Paraaortic lymph node (tissue), 1 donor: ENCODE data around the genes INSC and OTOG.

GRCh38 chr11:14500238-14501090 is 853 bp upstream of the COPB1 start:
- PRO-cap: no peak

GRCh38 chr11:14539914-14540671 is 19.9 kb upstream of the PSMA1 start:
- PRO-cap: no peak

DNA sequence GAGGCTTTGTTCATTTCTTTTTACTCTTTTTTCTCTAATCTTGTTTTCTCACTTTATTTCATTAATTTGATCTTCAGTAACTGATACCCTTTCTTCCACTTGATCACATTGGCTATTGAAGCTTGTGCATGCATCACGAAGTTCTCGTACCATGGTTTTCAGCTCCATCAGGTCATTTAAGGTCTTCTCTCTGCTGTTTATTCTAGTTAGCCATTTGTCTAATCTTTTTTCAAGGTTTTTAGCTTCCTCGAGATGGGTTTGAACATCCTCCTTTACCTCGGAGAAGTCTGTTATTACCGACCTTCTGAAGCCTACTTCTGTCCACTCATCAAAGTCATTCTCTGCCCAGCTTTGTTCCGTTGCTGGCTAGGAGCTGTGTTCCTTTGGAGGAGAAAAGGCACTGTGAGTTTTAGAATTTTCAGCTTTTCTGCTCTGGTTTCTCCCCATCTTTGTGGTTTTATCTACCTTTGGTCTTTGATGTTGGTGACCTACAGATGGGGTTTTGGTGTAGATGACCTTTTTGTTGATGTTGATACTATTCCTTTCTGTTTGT is 44.1 kb upstream of the PDE3B start:
- PRO-cap: no peak

GRCh38 chr11:14617561-14618165 is 25.9 kb upstream of the PDE3B start:
- PRO-cap: no peak

DNA sequence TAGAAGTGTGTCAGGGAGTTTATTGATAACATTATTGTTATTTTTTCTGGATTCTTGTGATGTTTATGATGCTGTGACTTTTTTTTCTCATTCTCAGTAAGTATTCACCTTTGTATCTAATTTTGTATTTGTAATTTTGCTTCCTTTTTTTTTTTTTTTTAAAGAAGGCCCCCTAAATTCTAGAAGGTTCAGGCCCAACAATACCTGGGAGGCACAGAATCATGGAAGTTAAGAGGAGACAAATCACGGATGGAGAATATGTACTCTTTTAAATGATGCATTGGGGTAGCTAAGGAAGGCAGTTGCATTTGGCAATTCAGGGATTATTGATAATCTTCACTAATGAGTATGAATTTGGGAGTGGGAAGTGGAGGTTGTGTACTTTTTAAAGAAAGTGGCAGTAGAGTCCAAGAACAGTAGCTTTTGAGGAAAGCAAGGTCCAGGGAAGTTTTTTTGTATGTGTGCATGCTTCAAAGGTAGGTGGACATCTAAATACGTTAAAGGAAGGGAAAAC is 46.9 kb downstream of the PDE3B start:
- PRO-cap: no peak

GRCh38 chr11:14723308-14724393 is 80.0 kb downstream of the PDE3B start:
- PRO-cap: no peak

GRCh38 chr11:14764958-14765790 is 121.6 kb downstream of the PDE3B start:
- PRO-cap: no peak

GRCh38 chr11:14861024-14861625 is 30.9 kb downstream of the CYP2R1 start:
- PRO-cap: no peak

GRCh38 chr11:14895004-14895414 is 3.0 kb upstream of the CYP2R1 start:
- PRO-cap: no peak

DNA sequence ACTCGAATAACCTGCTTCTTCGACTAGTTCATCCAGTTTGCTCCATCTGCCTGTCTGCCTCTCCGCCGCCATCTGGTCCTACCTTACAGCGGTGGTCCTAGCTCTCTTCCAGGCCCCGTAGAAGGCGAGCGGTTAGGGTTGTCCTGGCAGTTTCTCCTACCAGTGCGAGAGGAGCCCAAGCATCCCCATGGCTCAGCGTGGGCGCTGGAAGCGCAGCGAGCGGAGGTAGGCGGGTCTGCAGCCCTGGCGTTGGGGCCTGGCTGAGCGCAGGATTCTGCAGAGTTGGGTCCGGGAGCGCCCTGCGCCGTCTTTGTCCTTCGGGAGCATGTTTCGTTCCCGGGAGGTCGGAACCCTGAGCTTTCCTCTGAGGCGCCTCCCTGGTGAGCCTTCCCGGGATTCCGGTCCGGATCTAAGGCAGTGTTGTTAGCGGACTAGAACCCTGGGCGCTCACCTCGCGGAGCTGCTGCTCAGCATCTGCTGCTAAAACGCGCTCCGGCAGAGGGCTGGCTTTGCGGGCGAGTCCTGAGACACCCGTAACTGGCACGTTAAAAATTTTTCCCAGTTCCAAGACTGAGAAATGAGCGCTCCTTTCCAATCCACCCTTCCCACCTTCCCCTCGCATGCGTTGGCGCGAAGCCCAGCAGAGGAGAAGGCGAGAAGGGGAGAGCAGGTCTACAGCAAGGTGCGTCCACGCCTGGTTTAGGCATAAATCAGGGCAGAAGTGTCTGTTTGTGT is 468 bp downstream of the CALCB start:
- PRO-cap: no peak

DNA sequence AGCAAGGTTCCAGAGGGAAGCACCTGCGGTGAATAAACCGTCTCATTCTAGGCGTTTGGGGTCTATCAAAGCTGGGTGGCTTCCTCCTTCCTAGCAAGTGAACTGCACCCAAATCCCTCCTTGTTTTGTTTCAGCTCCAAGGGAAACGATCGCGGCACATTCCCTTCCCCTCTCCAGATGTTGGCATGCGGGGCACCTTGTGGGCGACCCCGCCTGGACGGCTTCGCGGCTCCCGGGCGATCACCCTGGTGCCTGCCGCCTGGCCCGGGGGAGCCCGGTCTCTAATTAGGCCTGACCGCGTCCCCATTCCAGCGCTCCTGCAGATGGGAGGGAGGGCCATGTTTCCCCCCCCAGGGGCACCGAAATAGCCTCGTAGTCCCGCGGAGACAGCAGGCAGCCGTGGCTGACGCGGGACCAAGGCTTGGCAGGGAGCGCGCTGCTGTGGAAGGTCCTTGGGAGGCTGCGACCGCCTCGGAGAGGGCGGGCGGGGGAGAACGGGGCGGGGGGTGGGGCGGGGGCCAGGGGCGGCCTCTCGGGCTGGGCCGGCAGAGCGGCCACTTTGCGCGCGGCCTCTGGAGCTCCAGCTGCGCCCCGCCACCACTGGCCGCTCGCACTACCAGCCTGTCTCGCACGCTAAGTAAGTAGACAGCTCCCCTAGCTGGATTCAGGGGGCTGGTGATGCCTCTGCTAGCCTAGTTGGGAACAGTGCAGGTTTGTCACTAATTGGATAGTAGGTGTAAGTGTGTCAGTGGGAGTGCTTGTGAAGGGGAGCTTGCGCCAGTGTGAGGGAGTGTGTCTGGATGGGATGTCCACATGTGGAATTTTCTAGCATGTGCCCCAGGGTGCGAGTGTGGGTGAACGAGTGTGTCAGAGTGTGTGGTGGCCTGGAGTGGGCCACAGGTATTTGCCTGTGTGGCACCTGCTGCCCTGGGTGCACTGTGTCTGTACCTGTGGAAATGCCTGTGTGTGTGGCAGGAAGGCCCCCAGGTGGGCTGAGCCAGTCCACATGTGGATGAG is at the start of gene INSC:
Gene INSC (plus strand): TSS at position 557 of the 1,017 bp plus-strand sequence.
- PRO-cap: no peak

- PRO-cap: no peak
Observed at GRCh38 chr11:16012339-16012963, 343.9 kb downstream of the SOX6 start.

- PRO-cap: no peak
Observed at GRCh38 chr11:16297445-16297874, 58.9 kb downstream of the SOX6 start.

DNA sequence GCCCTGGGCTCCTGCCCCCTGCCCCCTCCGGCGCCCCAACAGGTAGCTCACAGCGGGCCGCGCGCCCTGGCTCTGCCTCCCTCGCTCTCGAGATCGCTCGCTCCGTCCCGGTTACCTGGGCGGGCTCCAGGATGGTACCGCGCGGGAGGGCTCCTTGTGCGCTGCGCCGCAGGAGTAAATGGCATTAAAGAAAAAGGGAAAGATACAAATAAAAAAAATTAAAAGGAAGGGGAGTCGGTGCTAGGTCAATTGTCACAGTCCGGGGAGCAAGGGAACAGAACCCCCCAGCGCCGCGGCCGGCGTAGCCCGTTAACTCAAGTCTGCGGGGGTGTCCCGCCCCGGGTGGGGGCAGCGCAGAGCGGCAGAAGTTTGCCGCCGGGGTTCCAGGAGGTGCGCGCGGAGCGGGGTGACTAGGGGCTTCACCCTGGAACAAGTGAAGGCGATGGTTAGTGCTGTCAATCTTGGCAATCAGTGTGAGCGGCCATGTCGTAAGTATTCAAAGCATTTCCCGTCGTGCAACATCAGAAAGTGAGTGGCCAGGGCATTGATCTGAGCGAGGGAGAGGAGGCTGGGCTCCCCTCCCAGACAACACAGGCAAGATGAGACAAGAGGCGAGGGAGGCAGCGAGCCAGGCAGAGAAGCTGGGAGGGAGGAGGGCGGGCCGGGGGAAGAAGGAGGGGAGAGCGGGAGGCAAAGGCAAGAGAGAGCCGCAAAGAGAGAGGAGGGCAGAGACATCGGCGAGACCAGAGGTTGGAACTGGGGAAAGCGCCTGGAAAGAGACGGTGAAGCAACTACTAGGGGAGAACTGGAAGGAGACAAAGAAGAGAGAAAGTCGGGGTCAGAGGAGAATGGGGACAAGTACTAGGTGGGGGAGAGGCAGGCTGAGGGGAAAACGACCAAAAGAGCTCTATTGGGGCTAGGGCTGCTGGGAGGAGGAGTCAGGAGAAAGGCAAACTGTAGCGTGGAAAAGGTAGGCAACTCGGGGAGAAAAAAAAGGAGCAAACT is 130.9 kb upstream of the C11orf58 start:
- PRO-cap: bidirectional peak, plus-strand start at position 740 of the sequence, minus-strand start at position 596 of the sequence

DNA sequence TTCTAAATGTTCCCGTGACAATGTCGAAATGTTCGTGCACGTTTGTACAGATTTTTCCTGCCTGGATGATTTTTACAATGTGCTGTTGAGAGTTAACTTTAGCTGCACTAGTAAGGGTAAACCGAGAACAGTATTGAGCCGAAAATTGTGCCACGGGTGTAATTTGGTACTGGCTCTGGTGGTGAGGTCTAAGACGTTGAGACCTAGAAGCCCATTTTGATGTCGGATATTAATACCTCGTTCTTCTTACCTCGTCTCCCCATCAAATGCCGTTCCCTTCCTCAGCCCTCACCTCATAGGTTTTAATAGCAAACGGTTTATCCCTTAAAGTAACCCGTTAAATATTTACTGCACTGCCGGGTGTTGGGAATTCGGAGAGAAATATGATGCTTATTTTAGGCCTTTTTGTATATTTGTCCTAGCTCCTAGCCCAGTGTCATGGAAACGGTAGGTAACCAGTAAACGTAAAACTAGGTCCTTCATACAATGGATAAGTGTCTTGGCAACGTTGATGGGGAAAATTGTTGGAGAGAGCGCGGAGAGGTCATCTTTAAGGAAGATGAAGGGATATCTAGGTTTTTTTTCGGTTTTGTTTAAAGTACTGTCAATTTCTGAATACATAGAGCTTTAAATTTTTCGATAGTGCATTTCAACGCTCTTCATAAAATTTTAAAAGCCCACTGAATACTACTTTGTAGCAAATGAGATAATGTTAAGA is 921 bp downstream of the C11orf58 start:
- PRO-cap: no peak

DNA sequence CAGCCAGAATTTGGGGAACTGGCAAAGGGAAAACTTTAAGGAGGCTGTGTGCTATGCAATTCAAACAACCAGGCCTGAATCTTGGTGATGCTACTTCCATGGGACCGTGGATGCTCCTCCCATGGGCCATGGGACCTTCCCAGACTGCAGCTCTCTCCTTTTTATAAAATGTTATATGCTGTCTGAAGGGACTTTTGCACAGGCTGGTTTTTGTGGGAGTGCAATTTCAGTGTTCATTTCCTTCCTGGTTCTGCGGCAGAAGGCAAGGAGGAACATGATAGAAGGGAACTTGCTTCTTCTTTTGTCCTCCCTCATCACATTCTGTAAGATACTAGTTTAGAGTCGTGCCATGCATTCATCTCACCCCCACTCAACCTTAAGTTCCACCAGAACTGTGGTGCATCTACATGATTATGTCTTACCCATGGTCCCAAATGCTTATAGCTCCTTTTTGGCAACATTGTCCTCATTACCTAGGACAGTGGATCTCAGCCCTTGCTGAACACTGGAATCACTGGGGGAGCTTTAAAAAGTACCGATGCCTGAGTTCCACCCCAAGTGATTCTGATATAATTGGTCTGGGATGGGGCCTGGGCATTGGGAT is 68.9 kb downstream of the C11orf58 start:
- PRO-cap: no peak

DNA sequence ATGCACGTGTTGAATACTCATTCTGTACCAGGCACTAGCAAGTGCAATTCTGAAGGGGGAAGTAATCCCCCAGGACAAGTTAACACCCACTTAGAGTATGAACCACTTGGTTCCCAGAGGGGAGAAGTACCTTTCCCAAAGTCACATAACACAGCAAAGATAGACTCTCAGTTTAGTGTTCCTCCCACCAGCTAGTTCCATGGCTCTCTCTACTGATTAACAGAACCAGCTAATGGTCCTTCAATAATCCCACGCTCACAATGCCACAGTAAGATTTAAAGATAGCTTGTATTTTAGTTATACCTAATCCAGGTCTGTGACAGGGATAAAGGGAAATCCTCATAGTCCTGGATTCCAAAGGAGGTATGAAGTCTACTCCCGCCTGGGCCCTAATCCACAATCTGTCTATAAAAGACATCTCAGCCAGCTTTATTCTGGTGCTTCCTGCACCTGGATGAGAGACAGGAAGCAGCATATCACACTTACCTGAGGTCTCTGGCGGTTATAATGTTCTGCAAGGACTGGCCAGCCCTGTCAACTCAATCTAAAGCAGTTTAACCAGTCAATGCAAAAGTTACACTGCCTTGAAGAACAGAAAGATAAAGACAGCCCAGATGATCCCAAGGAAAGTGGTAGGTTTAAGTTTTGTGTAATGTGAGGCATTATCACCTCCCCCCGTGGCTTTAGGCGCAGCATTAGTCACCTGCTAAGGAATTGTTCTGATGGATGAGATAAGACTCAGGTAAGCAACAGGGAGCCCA is 57.7 kb downstream of the PLEKHA7 start:
- PRO-cap: no peak

- PRO-cap: bidirectional peak, plus-strand start at chr11:17389482, minus-strand start at chr11:17389261
Observed at GRCh38 chr11:17388978-17389905, 783 bp upstream of the KCNJ11 start.

DNA sequence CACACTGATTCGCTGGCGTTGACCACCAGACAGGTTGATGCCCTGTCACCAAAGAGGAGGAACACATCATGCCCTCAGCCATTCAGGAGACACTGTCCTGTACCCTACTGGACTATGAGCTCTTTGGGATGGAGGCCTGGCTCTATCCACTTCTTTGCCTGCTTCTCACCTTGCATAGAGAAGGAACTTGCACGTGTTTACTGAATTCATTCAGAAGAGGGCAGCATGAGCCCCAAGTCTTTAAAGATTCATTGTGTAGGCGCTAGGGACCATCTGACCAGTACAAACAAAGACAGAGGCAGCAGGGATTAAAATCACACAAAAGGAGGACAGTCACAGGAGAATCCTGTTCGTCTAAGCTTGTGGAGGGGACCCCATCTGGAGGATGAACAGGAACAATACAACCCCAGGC is 24.3 kb upstream of the KCNJ11 start:
- PRO-cap: no peak

DNA sequence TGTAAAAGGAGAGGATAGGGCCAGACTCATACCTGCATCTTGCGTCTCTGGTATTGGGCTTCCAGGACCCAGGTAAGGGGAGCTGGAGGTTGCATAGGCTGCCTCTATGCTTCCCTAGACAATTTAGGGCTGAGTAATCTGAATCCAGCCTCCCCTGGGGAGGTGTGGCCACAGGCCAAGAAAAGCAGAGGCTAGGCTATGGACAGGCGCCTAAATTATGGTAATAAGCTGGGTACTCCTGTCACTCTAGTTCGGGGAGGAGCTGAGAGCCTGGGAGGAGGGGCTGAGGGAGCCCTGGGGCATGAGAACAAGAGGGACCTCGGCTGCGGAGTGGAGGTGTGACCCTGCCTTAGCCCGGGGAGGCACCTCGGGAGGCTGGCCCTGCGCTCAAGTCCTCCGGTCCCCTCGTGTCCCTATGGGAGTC is at the start of gene OTOG:
Gene OTOG (plus strand): TSS at position 302 of the 424 bp plus-strand sequence.
- PRO-cap: no peak